Pericardium fibroblast (primary cell): Measurements from ENCODE around the gene PATE4.

- RAMPAGE, long total RNA = no peak
These were observed 1.2 kb downstream of the VSIG2 start for GRCh38 chr11:124750423-124751660.

- RAMPAGE, long total RNA = no peak
These were observed 12.2 kb downstream of the ROBO3 start for GRCh38 chr11:124877131-124878182.

- RAMPAGE, long total RNA = no peak
These were observed 13.0 kb downstream of the ROBO3 start for GRCh38 chr11:124878183-124878703.

- RAMPAGE, long total RNA = no peak
These were observed 6.5 kb downstream of the ROBO4 start for GRCh38 chr11:124891066-124891665.

GRCh38 chr11:124895142-124895980 is 2.3 kb downstream of the ROBO4 start:
- RAMPAGE, long total RNA = no peak

GRCh38 chr11:124898055-124898198 is 262 bp upstream of the ROBO4 start:
- RAMPAGE, long total RNA = no peak

DNA sequence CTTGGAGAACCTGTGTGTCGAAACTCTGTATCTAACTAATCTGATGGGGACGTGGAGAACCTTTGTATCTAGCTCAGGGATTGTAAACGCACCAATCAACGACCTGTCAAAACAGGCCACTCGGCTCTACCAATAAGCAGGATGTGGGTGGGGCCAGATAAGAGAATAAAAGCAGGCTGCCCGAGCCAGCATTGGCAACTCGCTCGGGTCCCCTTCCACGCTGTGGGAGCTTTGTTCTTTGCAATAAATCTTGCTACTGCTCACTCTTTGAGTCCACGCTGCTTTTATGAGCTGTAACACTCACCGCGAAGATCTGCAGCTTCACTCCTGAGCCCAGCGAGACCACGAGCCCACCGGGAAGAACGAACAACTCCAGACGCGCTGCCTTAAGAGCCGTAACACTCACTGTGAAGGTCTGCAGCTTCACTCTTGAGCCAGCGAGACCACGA is 21.1 kb downstream of the TMEM218 start:
- RAMPAGE, long total RNA = no peak

- RAMPAGE, long total RNA = no peak
These were observed 8.8 kb downstream of the TMEM218 start for GRCh38 chr11:125102499-125103125.

DNA sequence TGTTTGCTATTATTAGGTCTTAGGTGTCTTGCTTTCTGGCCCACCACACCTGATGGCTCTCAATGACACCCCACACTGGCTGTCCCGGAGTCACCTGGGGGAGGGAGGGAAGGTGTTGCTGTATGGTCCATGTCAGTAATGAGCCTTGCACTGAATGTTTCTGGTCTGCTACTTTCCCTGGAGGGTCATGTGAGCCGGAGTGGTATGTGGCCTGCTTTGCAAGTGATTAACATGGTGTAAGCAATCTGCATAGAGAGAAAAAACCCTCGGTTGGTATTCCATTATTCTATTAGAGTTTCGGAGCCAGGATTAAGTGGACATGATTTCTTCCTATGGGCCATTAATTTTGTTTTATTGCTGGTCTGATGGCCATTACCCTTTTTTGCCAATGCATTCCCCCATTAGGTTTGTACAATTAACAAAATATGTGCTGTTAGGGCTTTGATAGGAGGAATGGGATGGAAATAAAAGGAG is 63.9 kb downstream of the PKNOX2 start:
- RAMPAGE, long total RNA = no peak

DNA sequence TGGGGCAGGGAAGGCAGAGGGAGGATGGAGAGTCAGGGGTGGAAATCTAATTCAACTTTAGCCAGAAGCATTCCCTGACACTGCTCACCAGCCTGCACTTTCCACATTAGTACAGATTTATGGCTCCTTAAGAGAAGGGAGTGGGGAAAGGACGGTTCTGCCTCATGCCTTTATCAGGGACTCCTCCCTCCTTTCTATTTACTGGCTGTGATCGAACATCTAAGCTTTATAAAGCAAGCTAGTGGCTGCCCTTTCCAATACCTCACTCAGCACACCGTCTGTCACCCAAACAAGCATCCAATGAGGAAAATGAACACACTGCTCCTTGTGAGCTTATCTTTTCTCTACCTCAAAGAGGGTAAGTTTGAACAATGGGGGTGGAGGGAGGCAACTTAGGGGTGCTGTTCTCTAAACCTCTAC is at the start of gene PATE4:
Gene PATE4 (plus strand): TSS at position 257 of the 420 bp plus-strand sequence.
- RAMPAGE, long total RNA = no peak

GRCh38 chr11:126089016-126089491 is 26.4 kb upstream of the CDON start:
- RAMPAGE, long total RNA = no peak

DNA sequence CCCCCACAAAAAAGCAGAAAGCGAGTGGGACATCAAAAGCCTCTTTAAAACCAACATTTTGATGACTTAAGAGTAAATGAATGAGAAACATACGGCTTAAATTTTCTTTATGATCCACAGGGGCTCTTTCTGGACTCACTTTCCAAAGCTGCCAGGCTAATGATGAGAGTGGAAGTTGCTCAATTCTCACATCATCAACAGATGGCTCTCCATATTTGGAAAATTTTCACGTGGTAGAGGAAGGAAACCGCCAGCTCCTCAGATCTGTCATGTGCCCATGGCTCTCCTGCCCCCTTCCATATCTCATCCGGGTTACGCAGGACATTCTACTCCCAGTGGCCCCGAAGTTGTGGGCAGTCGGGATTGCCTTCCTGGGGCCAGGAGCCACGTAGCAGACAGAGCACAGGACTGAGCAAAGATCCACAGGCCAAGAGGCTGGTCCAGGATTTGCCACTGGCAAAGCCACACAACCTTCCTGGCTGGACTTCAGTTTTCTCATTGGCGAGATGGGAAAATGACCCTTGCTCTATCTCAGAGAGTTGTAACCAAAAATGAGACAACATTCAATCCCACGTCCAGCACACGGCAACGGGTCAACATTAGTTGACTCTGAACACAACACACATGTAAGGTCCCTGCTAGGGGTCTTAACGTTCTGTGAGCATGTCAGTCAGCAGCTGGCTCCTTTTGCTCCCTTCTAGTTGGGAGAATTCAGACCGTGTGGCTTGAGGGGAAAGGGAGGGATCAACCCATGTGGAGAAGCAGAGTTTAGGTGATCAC is 38.8 kb downstream of the RPUSD4 start:
- RAMPAGE, long total RNA = no peak

- RAMPAGE, long total RNA = no peak
These were observed 3.2 kb downstream of the FAM118B start for GRCh38 chr11:126214762-126215299.

GRCh38 chr11:126336139-126336477 is 19.4 kb upstream of the ST3GAL4 start:
- RAMPAGE, long total RNA = no peak

GRCh38 chr11:126382625-126383141 is 27.2 kb downstream of the ST3GAL4 start:
- RAMPAGE, long total RNA = no peak

GRCh38 chr11:126415131-126415579 is 59.7 kb downstream of the ST3GAL4 start:
- RAMPAGE, long total RNA = no peak

GRCh38 chr11:126415580-126416408 is 60.3 kb downstream of the ST3GAL4 start:
- RAMPAGE, long total RNA = no peak

- RAMPAGE, long total RNA = no peak
These were observed 78.0 kb downstream of the ST3GAL4 start for GRCh38 chr11:126433463-126433862.

- RAMPAGE, long total RNA = no peak
These were observed 314.9 kb downstream of the KIRREL3 start for GRCh38 chr11:126685668-126686158.

- RAMPAGE, long total RNA = no peak
These were observed 10.2 kb downstream of the KIRREL3 start for GRCh38 chr11:126990268-126990833.